ENCODE measurements around the genes CNIH2 and RBM4B.

DNA sequence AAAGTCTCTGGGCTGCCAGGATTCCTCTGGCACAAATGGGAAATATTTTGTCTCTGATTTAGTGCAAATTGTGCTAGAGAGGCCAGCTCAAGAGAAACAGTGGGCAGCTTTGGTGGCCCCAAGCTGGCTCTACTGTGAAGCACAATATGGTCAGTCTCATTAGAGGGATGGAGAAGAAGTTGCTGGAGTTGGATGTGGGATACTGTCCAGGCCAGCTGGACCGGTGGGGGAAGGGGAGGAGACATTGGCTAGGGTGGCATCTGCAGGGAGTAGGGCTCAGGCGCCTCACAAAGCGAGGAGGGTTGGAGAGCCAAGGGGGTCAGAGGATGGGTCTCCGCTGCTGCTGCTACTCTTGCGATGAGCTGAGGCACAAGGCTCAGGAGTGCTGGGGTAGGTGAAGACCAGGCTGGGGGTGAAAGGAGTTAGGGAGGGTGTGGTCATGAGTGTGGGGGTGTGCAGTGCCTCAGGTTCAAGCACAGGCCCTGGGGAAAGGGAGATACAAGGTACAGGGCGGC is 2.2 kb downstream of the CCDC85B start:
- PRO-cap, 2 experiments = no peak in any of the 2 experiments
- RAMPAGE, long total RNA, 4 experiments = no peak in any of the 4 experiments

GRCh38 chr11:65899042-65900051 is 841 bp downstream of the FOSL1 start:
- PRO-cap, 2 experiments = peak in 2 of 2 experiments; most common plus-strand start chr11:65899368 (in 1); most common minus-strand start chr11:65899358 (in 1)
- RAMPAGE, long total RNA, 4 experiments = no peak in any of the 4 experiments

GRCh38 chr11:65915259-65916365 is 3.2 kb downstream of the C11orf68 start:
- PRO-cap, 2 experiments = no peak in any of the 2 experiments
- RAMPAGE, long total RNA, 4 experiments = start-site peak on the plus strand in 1 of 4 experiments, at chr11:65915902-65915909 at its widest, 5 reads per replicate

DNA sequence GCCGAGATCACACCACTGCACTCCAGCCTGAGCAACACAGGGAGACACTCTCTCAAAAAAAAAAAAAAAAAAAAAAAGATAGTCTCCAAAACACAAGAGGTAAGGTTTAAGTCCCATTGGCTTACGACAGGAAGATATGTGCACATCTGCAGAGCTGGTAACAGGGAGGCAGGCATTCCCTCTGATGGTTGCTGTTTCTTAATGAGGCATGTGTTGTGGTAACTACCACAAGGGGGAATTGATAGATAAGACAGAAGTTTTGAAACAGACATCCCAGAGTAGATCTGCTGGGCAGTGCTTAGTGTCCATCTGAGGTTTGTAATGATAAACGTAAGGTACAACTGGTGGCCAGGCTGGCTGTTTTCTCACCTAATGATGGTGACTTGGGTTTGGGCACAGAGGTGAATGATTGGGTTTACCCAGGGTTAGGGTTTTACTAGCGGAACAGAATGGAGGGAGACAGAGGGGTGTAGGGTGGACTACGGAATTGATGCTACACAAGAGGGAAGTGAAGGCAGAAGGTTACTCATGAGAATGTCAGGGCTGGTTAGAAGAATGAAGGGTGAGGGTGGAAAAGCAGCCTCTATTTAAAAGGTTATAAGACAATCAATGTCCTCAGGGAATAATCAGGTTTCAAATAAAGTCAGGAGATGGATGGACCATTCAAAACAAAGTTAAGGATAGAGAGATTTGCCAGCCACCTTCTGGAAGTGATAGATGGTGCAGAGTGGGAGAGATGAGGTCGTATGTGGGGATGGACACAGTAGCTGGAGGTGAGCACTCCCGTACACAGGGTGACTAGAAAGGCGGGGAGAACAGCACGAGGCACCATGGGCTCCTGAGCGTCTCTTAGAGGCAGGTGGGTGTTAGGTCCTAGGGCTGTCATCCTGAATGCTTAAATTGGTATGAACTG is 4.4 kb downstream of the EIF1AD start:
- PRO-cap, 2 experiments = no peak in any of the 2 experiments
- RAMPAGE, long total RNA, 4 experiments = no peak in any of the 4 experiments

DNA sequence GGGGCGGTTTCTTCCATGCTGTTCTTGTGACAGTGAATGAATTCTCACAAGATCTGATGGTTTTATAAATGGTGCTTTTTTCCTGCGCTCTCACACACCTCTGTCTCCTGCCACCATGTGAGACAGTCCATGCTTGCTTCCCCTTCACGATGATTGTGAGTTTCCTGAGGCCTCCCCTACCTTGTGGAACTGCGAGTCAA is 62.0 kb downstream of the PACS1 start:
- PRO-cap, 2 experiments = no peak in any of the 2 experiments
- RAMPAGE, long total RNA, 4 experiments = no peak in any of the 4 experiments

- PRO-cap, 2 experiments = peak in 2 of 2 experiments; most common plus-strand start chr11:66267478 (in 1); most common minus-strand start chr11:66267577 (in 1)
- RAMPAGE, long total RNA, 4 experiments = start-site peak on the minus strand in 2 of 4 experiments, at chr11:66267577-66267627 at its widest, 5 to 37 reads per replicate
Observed at GRCh38 chr11:66267260-66267690, 1.2 kb upstream of the RAB1B start.

DNA sequence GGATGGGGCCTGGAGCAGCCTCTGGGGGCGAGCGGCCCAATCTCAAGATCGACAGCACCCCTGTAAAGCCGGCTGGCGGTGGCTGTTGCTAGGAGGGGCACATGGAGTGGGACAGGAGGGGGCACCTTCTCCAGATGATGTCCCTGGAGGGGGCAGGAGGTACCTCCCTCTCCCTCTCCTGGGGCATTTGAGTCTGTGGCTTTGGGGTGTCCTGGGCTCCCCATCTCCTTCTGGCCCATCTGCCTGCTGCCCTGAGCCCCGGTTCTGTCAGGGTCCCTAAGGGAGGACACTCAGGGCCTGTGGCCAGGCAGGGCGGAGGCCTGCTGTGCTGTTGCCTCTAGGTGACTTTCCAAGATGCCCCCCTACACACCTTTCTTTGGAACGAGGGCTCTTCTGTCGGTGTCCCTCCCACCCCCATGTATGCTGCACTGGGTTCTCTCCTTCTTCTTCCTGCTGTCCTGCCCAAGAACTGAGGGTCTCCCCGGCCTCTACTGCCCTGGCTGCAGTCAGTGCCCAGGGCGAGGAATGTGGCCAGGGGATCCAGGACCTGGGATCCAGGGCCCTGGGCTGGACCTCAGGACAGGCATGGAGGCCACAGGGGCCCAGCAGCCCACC is 1.7 kb upstream of the CNIH2 start:
- PRO-cap, 2 experiments = no peak in any of the 2 experiments
- RAMPAGE, long total RNA, 4 experiments = no peak in any of the 4 experiments

GRCh38 chr11:66277319-66278317 is at the start of gene CNIH2:
Gene CNIH2, plus strand, starts transcription at chr11:66278175.
- PRO-cap, 2 experiments = no peak in any of the 2 experiments
- RAMPAGE, long total RNA, 4 experiments = no peak in any of the 4 experiments

- PRO-cap, 2 experiments = no peak in any of the 2 experiments
- RAMPAGE, long total RNA, 4 experiments = no peak in any of the 4 experiments
Observed at GRCh38 chr11:66317718-66318825, 1.2 kb upstream of the CD248 start.

DNA sequence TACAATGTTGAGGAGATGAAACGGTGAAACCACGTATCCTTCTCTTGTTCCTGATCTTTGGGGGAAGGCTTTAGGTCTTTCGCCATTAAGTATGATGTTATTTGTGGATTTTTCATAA is 3.7 kb upstream of the B4GAT1 start:
- PRO-cap, 2 experiments = no peak in any of the 2 experiments
- RAMPAGE, long total RNA, 4 experiments = no peak in any of the 4 experiments

GRCh38 chr11:66539209-66539686 is 6.6 kb downstream of the ZDHHC24 start:
- PRO-cap, 2 experiments = no peak in any of the 2 experiments
- RAMPAGE, long total RNA, 4 experiments = no peak in any of the 4 experiments

GRCh38 chr11:66627446-66627972 is 11.0 kb upstream of the RBM4 start:
- PRO-cap, 2 experiments = no peak in any of the 2 experiments
- RAMPAGE, long total RNA, 4 experiments = no peak in any of the 4 experiments

GRCh38 chr11:66641866-66642168 is 3.3 kb downstream of the RBM4 start:
- PRO-cap, 2 experiments = no peak in any of the 2 experiments
- RAMPAGE, long total RNA, 4 experiments = no peak in any of the 4 experiments

- PRO-cap, 2 experiments = peak in 2 of 2 experiments; most common plus-strand start chr11:66677691 (in 1); most common minus-strand start chr11:66677870 (in 2)
- RAMPAGE, long total RNA, 4 experiments = start-site peak on the minus strand in 3 of 4 experiments, at chr11:66677786-66677859 at its widest, 23 to 93 reads per replicate
Observed at GRCh38 chr11:66677462-66678296, at the start of gene RBM4B. Gene RBM4B, minus strand, starts transcription at chr11:66677887.

DNA sequence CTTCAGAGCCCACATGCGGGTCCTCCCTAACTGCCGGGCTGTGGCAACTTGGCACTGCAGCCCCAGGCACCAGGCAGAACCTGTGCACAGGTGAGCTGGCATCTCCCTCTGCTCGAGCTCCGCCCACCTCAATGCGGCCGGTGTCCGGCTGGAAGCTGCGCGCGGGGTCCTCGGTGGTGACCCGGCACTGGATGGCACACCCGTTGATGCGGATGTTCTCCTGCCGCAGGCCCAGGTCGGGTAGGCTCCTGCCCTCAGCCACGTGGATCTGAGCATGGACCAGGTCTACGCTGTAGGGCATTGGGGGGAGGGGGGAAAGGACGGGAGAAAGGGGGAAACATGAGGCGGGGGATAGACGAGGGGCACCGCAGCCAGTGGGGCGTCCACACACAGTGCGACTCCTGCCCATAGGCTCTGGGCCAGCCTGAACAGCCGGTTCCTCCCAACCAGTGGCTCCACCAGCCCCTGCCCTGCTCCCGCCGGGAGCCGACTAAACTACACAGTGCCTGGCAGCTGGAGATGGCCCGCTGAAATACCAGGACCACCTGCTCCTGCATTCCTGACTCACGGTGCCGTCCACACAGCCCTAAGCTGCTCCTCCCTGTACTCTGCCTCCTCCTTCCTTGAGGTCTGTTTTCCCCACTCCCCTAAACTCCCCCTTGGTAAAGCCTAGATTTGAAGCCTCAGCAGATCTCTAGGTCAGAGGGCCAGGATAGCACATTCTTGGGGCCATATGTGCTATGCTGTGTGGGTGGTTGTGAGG is 9.4 kb downstream of the LRFN4 start:
- PRO-cap, 2 experiments = no peak in any of the 2 experiments
- RAMPAGE, long total RNA, 4 experiments = start-site peak on the minus strand in 1 of 4 experiments, centred at position 168 of the sequence, 6 reads per replicate

DNA sequence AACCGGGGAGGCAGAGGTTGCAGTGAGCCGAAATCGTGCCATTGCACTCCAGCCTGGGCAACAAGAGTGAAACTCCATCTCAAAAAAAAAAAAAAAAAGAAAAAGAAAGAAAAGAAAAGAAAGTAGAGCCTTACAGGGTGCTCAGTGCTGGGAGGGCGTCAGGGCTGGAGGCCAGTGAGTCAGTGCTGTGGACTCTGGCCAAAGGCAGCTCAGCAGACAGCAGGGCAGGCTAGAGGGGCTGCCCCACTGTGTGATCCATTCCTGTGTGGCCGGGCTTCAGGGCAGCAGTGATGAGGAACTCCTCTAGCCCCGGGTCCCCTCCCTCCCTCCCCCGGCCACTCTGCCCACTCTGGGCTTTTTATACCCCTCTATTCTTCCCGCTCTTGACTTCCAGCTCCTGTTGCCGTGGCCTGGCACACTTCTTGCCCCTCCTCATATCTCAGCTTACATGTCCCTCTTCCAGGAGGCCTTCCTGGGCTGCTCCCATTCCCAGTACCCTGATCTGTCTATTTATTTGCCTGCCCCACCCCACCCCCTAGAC is 10.0 kb downstream of the SYT12 start:
- PRO-cap, 2 experiments = no peak in any of the 2 experiments
- RAMPAGE, long total RNA, 4 experiments = no peak in any of the 4 experiments

DNA sequence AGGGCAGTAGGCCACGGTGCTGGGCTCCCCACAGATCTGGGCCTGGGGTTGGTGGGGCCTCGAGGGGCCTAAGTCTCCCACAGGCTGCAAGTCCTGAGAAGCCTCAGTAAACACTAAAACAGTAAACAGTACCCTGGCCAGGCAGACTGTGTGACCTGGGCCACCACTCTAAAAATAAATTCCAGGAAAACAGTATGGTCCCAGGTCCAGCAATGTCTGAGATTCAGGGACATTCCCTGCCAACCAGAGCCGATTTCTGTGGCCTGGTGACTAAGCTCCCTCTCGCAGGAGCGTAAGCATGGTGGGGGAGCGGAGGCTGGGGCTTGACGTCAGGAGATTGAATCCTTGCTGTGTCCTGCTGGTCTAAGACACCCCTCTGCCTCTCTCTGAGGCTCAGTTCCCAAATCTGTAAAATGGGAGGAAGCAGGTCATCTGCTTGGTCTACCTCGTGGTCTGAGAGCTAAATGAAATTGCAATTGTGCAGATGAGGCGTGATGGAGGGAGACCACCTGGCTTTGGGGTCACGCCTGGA is 2.1 kb upstream of the RHOD start:
- PRO-cap, 2 experiments = no peak in any of the 2 experiments
- RAMPAGE, long total RNA, 4 experiments = no peak in any of the 4 experiments

DNA sequence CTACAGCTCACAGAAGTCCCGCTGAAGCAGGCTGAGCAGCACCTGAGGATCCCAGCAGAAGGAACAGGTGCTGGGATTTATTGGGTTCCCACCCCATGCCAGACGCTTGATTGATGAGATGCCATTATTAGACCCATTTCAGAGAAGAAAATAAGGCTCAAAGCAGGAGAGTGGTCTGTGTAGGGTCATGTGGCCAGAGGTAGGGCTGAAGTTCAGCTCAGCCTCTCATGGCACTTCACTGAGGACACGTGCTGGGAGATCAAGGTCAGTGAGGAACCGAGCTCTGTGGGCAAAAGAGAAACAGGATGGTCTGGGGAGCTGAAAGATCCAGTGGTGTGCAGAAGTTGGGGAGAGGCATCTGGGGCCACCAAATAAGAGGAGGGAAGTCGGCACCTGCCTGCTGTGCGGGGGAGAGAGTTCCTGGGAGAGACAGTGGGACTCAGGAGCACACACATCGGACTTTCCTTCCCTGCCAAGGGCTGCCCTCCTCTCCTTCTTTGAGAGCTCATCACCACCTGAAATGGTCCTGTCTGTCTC is 19.6 kb downstream of the RHOD start:
- PRO-cap, 2 experiments = no peak in any of the 2 experiments
- RAMPAGE, long total RNA, 4 experiments = no peak in any of the 4 experiments

GRCh38 chr11:67268003-67269058 is 2.1 kb downstream of the GRK2 start:
- PRO-cap, 2 experiments = no peak in any of the 2 experiments
- RAMPAGE, long total RNA, 4 experiments = no peak in any of the 4 experiments

DNA sequence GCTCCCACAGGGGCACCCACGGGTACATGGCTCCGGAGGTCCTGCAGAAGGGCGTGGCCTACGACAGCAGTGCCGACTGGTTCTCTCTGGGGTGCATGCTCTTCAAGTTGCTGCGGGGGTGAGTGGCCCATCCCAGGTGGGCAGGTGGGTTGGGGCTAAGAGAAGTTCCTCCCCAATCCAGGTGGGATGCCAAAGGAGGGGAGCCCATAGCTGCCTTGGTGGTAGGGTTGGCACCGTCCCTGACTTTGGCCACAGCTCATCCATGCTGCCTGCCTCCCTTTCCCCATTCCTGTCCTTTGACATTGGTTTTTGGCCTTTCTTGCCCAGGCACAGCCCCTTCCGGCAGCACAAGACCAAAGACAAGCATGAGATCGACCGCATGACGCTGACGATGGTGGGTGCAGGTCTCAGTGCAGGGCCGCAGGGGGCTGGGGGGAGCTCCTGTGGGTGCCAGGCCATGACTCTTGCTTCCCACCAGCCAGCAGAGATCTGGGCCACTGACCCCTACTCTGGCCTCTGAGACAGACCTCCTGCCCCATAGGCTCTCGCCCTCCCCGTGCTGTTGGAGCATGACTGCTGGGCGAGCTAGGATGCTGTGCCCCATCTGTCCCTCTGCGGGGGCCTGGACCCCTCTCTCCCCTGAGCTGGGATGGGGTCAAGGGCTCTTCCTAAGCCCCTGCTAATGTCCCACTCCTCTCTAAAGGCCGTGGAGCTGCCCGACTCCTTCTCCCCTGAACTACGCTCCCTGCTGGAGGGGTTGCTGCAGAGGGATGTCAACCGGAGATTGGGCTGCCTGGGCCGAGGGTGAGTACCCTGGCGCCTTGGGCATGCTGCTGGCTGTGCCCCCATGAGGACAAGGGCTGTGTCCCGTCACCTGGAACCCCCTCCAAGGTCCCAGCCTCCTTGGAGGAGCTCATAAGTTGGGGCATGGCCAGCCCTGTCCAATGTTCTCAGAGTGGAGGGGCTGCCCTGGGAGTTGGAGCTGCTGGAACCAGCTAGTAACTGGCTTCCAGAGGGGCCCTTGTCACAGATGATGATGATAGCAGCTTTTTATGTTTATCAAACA is 6.3 kb upstream of the ANKRD13D start:
- PRO-cap, 2 experiments = no peak in any of the 2 experiments
- RAMPAGE, long total RNA, 4 experiments = no peak in any of the 4 experiments